Right lobe of liver (tissue), 4 donors: ENCODE measurements around the genes OR4F16, NOC2L, HES4 and RNF223.

GRCh38 chr1:686392-686849, at the start of gene OR4F16:
Gene OR4F16, minus strand, starts transcription at chr1:686654.
- PRO-cap, 4 experiments = no peak in any of the 4 experiments
- RAMPAGE, long total RNA, 2 experiments = no peak in any of the 2 experiments

DNA sequence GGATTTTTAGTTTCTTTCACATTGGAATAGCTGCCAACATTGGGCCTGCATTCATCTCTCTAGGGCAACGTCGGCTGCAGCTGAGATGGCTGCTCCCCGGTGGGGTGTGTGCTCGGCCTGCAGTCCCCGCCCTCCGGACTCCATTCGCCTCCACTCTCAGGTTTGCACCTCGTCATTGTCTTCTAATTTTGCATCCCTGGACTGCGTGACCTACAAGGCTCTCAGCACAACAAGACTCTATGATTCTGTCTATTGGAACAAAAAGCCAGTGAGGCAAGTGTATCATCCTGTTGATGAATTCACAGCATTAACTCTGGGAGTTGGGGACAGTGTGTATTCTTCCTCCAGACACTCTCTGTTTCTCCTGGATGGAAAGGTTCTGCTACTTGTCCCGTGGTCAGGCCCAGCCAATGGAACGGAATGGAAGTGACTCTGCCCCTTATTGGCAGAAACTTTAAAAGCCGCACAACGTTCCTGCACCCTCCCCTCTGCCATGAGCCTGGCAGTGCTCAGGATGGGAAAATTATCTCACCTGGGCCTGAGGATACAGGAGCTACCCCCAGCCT, 105.0 kb upstream of the SAMD11 start:
- PRO-cap, 4 experiments = no peak in any of the 4 experiments
- RAMPAGE, long total RNA, 2 experiments = no peak in any of the 2 experiments

- PRO-cap, 4 experiments = no peak in any of the 4 experiments
- RAMPAGE, long total RNA, 2 experiments = no peak in any of the 2 experiments
Observed at GRCh38 chr1:822918-823973, 100.5 kb upstream of the SAMD11 start.

- PRO-cap, 4 experiments = peak in 1 of 4 experiments; most common minus-strand start chr1:826733 (in 1)
- RAMPAGE, long total RNA, 2 experiments = no peak in any of the 2 experiments
Observed at GRCh38 chr1:826613-826770, 97.2 kb upstream of the SAMD11 start.

- PRO-cap, 4 experiments = no peak in any of the 4 experiments
- RAMPAGE, long total RNA, 2 experiments = no peak in any of the 2 experiments
Observed at GRCh38 chr1:833835-834409, 89.8 kb upstream of the SAMD11 start.

DNA sequence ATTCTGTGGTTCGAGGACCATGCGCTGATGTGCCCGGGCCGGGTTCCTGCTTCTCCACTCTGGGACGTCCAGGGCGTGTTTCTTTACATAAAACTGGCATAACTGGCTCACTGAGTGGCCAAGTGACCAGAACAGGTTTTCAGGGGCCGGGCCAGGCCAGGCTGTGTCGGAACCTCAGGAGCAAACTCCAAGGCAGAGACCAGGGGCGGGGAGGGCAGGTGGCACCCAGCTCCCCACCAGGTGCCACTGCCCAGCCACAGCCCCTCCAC, 9.4 kb downstream of the SAMD11 start:
- PRO-cap, 4 experiments = no peak in any of the 4 experiments
- RAMPAGE, long total RNA, 2 experiments = no peak in any of the 2 experiments

- PRO-cap, 4 experiments = peak in 4 of 4 experiments; most common plus-strand start chr1:959394 (in 1); most common minus-strand start chr1:959251 (in 4)
- RAMPAGE, long total RNA, 2 experiments = start-site peak on the minus strand in 2 of 2 experiments, at chr1:959251-959271 at its widest, 371 to 489 reads per replicate
Observed at GRCh38 chr1:958740-959601, at the start of gene NOC2L. Gene NOC2L, minus strand, starts transcription at chr1:959256.

GRCh38 chr1:975750-976826, 5.8 kb downstream of the PERM1 start:
- PRO-cap, 4 experiments = no peak in any of the 4 experiments
- RAMPAGE, long total RNA, 2 experiments = no peak in any of the 2 experiments

DNA sequence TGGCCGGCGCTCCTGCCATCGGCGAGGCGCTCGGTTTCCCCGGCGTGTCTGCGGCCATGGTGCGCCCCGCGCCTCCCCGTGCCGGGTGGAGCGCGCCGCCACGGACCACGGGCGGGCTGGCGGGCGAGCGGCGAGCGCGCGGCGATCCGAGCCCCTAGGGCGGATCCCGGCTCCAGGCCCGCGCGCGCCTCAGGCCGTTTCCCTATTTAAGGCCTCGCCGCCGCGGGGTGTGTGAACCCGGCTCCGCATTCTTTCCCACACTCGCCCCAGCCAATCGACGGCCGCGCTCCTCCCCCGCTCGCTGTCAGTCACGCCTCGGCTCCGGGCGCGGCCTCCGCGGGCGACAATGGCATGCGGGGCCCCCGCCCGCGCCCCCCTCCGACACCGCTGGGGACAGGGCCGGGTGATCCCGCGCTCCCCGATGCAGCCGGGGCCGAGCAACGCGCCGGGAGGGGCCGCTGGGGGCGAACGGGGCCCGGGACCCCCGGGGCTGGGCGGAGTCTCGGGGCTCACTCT, at the start of gene HES4:
HES4 (minus strand) TSS at position 182 of the 516 bp plus-strand sequence.
- PRO-cap, 4 experiments = peak in 4 of 4 experiments; most common plus-strand start position 346 of the sequence (in 1); most common minus-strand start position 163 of the sequence (in 2)
- RAMPAGE, long total RNA, 2 experiments = no peak in any of the 2 experiments

- PRO-cap, 4 experiments = peak in 4 of 4 experiments; most common plus-strand start chr1:1005397 (in 4); most common minus-strand start chr1:1005103 (in 3)
- RAMPAGE, long total RNA, 2 experiments = no peak in any of the 2 experiments
Observed at GRCh38 chr1:1004960-1005793, 5.3 kb upstream of the HES4 start.

- PRO-cap, 4 experiments = peak in 1 of 4 experiments; most common plus-strand start chr1:1024939 (in 1); most common minus-strand start chr1:1024678 (in 1)
- RAMPAGE, long total RNA, 2 experiments = no peak in any of the 2 experiments
Observed at GRCh38 chr1:1024398-1024995, 4.6 kb downstream of the AGRN start.

- PRO-cap, 4 experiments = no peak in any of the 4 experiments
- RAMPAGE, long total RNA, 2 experiments = no peak in any of the 2 experiments
Observed at GRCh38 chr1:1031360-1031601, 11.4 kb downstream of the AGRN start.

DNA sequence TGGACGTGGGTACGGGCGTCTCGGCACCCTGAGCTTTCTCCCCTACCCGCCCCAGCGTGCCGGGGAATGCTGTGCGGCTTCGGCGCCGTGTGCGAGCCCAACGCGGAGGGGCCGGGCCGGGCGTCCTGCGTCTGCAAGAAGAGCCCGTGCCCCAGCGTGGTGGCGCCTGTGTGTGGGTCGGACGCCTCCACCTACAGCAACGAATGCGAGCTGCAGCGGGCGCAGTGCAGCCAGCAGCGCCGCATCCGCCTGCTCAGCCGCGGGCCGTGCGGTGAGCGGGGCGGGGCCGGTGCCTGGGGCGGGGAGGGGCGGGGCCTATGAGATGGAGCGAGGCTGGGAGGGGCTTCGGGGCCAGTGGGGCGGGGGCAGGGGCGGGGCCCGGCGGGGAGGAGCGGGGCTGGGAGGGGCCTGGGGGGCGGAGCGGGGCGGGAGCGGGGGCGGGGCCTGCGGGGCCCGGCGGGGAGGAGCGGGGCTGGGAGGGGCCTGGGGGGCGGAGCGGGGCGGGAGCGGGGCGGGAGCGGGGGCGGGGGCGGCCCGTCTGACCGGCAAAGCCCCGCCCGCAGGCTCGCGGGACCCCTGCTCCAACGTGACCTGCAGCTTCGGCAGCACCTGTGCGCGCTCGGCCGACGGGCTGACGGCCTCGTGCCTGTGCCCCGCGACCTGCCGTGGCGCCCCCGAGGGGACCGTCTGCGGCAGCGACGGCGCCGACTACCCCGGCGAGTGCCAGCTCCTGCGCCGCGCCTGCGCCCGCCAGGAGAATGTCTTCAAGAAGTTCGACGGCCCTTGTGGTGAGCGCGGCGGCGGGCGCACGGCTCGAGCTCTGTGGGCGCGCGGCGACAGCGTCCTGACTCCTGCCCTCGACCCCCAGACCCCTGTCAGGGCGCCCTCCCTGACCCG, 20.9 kb downstream of the AGRN start:
- PRO-cap, 4 experiments = peak in 4 of 4 experiments; most common plus-strand start position 345 of the sequence (in 1); most common minus-strand start position 198 of the sequence (in 4)
- RAMPAGE, long total RNA, 2 experiments = no peak in any of the 2 experiments

GRCh38 chr1:1059143-1060122, 14.7 kb downstream of the RNF223 start:
- PRO-cap, 4 experiments = peak in 3 of 4 experiments; most common plus-strand start chr1:1059730 (in 2); most common minus-strand start chr1:1059590 (in 3)
- RAMPAGE, long total RNA, 2 experiments = start-site peak on the plus strand in 2 of 2 experiments, at chr1:1059693-1059741 at its widest, 32 to 63 reads per replicate

DNA sequence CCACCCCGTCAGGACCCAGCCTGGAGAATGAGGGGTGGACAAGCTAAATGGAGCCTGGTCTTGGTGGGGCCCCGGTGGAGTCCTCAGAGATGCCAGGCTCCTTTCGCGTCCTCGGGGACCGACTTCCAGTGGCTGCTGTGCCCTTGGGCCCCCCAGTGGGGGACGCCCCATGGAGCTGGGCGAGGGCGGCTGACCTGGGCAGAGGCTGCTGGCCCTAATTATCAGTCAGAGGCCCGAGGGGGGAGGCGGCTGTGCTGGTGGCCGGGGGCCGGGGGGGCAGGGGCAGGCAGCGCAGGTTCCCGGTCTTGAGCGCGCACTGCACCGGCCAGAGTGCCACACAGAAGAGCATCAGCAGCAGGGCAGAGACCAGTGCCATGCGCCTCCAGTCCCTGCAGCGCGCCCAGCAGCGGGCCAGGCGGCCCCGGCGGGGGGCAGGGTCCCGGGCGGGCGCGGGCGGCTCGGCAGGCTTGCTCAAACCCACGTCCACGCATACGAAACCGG, 2.5 kb downstream of the RNF223 start:
- PRO-cap, 4 experiments = no peak in any of the 4 experiments
- RAMPAGE, long total RNA, 2 experiments = no peak in any of the 2 experiments

DNA sequence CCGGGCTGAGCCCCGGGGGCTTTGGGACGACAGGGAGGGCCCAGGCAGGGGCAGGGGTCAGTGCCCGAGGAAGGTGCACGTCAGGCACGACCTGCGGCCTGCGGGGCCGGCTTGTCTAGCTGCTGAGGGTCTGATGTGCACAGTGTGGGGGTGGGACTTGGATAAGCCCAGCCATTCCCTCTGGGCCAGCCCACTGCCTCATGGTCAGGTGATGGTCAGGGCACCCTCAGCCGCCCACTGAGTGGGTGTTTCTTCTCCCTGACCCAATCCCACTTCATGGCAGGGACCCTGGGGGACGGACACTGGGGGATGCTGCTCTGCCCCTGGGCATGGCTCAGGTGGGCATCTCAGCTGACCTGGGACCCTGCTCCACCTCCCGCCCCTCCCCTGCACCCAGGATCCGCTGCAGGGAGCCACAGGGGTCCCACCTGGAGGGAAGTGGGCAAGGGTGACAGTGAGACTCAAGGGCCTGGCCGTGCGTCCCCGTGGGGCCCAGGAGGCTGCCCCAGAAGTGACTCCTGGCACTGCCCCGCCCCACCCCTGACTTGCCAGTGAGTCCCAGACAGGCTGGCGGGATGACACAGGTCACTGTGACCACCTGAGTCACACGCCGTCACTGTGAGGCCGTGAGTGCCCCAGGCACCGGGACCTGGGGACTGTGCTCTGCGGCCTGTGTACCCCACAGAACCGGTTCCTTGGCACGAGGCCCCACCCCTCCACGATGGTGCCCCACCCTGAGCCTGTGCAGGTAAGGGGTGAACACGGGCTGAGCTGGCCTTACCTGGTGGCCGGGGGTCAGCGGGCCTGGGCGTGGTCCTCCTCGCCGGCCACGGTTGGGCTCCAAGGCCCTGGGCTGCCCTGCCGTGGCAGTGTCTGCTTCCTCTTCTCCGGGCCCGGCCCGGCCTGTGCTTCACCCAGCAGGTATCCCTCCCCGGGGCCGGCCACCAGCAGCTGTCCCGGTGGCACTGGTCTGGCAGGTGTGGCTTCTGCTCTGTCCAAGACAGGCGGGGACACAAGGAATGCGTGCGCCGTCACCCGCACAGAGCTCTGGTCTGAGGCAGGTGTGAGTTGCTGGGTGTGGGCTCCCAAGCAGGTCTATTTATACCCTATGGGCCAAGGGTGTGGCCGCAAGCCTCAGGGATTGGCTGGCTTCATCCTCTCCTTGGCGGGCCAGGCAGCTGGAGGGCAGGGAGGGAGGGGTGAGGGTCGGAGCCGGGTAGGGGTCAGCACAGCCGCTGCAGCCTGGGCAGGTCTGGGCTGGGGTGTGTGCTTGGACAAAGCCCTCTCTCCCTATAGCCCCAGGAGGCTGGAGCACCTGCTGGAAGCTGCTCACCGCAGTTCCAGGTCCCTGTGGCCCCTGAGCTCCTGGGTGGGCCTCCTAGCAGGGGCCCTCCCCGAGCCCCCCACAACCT, at the start of gene RNF223:
RNF223 (minus strand) TSS at position 1,072 of the 1,412 bp plus-strand sequence.
- PRO-cap, 4 experiments = no peak in any of the 4 experiments
- RAMPAGE, long total RNA, 2 experiments = no peak in any of the 2 experiments

DNA sequence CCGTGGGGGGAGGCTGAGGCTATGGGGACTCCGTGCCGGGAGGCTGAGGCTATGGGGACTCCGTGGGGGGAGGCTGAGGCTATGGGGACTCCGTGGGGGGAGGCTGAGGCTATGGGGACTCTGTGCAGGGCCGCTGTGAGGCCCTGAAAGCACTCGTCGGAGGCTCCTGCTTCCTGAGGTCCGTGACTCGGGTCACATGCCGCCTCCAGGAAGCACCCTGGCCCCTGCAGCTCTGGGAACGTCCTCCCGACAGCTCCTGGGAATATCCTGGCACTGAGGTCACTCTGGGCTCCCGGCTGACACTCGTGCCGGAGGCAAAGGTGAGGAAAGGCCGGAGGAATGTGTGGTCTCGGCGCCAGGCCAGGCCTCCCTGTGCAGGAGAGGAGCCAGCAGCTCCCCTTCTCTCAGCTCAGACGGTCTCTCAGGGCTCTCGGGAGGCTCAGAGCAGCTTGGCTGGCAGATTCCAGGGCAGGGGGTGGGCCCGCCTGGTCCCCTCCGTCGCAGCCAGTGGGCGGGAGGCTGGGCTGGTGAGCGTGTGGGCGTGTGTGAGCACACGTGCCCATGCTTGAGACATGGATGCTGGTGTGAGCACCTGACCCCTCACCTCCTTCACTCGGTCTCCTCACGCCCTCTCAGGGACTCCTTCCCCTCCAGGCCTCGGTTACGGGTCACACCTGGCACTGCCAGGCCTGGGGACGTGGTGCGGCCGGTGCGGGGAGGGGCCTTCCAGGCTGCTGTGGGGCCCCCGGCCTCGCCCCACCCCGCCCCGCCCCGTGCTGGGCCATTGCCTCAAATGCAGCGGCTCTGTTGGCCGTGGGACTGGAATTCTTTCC, 5.4 kb upstream of the RNF223 start:
- PRO-cap, 4 experiments = peak in 4 of 4 experiments; most common plus-strand start position 412 of the sequence (in 2); most common minus-strand start position 179 of the sequence (in 1)
- RAMPAGE, long total RNA, 2 experiments = no peak in any of the 2 experiments

DNA sequence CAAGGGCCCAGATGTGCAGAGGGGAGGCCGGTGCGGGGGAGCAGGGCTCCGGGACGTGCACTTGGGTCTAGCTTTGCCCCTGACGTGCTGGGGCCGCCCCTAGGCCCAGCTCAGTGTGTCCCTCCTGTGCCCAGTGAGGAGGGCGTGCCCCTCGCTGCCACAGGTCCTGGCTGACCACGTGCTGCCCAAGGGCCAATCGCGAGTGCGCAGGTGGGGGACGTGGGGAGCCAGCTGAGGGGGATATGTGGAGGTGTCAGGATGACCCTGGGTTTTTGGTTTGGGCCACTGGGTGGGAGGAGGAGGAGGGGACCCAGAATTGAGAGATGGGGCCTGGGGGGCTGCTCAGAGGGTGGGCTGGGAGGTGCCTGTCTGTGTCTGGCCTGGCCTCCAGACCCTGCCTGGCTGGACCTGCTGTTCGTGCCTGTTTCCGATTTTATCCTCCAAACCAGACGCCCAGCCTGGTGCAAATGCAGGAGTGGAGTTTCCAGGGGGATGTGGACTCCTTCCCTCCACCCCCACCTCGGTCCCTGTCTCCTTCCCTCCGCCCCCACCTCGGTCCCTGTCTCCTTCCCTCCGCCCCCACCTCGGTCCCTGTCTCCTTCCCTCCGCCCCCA, 6.1 kb upstream of the RNF223 start:
- PRO-cap, 4 experiments = peak in 1 of 4 experiments; most common minus-strand start position 135 of the sequence (in 1)
- RAMPAGE, long total RNA, 2 experiments = no peak in any of the 2 experiments

DNA sequence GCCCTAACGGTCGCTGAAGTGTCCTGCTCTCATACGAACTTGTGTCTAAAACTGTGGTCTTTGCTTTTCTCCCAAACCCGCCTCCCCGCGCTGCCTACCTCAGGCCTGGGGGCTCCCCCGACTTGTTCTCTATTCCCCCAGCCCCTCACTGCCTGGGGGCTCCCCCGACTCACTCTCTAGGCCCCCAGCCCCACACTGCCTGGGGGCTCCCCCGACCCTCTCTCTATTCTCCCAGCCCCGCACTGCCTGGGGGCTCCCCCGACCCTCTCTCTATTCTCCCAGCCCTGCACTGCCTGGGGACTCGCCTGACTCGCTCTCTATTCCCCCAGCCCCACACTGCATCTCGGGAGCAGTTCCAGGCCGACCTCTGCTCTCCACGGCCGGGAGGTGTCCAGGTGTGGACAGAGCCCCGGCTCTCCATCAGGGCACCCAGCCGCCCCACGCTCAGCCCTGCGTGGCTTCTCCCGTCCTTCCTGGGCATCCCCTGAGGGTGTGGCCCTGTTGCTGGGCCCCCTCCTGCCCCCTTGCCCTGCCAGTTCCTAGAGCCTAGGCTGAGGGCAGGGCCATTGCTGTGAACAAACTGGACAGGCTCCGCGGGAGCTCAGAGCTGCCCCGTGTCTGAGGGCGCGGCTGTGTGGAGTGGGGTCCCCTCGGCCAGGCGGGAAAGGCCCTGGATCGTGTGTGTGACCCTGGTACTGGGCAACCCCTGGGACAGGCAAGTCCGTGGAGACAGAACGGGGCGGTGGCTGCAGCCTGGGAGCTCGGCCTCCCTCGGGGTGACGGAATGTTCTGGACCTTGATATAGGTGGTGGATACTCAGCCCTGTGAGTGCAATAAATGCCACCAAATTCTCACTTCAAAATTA, 27.5 kb upstream of the C1orf159 start:
- PRO-cap, 4 experiments = peak in 1 of 4 experiments; most common minus-strand start position 270 of the sequence (in 1)
- RAMPAGE, long total RNA, 2 experiments = no peak in any of the 2 experiments

GRCh38 chr1:1163195-1163936, 10.3 kb upstream of the TTLL10 start:
- PRO-cap, 4 experiments = no peak in any of the 4 experiments
- RAMPAGE, long total RNA, 2 experiments = no peak in any of the 2 experiments